BE2C (cell line): ENCODE results near the genes MAFB, ZHX3 and SRSF6.

DNA sequence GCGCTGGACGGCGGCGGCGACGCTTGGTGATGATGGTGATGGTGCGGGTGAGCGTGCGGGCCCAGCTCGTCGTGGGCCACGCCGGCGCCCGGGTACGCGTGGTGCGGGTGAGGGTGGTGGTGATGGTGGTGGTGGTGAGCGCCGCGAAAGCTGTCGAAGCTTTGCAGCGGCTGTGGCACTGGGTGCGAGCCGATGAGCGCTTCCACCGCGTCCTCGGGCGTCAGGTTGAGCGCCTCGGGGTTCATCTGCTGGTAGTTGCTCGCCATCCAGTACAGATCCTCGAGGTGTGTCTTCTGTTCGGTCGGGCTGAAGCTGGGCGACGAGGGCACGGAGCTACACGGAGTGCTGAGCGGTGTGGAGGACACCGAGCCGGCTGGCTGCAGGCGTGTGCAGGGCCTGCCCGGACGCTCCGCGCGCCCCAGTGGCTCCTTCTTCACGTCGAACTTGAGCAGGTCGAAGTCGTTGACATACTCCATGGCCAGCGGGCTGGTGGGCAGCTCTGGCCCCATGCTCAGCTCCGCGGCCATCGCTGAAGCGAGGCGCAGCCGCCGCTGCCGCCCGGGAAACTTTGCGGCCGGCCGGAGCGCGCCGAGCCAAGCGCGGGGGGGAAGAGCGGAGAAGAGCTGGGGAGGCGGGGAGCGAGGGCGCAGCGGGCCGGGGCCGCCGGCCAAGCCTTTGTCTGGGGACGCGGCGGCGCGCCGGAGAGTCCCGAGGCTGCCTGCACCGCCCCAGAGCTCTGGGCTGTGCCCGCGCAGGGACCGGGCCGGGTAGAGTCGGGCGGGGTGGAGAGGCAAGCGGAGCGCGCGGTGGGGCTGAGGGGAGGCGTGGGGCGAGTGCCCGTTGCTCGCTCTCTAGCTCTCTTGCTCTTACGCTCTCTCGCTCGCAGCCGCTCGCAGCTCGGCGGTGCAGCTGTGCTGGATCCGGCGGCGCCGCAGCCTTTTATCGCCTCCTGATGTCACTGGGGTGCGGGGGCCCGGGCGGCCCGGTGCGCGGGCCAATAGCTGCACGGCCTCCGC lies at the start of gene MAFB:
MAFB (minus strand) TSS at position 913 of the 1,016 bp plus-strand sequence.
- RRBS = 7% methylated on average over 43 of the region's 121 CpGs

DNA sequence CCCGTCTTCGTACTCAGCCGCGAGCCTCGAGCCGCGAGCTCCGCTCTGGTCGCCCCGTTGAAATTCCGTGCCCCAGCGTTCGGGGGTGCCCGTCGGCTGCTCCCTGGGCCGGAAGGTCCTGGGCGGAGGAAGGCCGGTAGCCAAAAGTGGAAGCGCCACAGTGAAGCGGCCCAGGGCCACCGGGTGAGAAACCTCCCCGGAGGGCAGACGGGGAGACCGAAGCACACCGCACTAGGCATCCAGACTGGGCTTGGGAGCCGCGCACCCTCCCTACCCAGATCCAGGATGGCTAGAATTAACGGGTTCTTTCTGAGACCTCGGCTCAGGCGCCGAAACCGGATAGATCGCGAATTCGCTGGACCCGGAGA lies 1.3 kb upstream of the MAFB start:
- RRBS = 26% methylated on average over 5 of the region's 36 CpGs

- RRBS = no CpG with 5 or more reads among the region's 6 CpGs
These were observed 20.1 kb downstream of the TOP1 start for GRCh38 chr20:41048533-41049312.

- RRBS = no CpG with 5 or more reads among the region's 6 CpGs
These were observed 26.6 kb upstream of the PLCG1 start for GRCh38 chr20:41110594-41111367.

- RRBS = no CpG with 5 or more reads among the region's 3 CpGs
These were observed 13.3 kb downstream of the PLCG1 start for GRCh38 chr20:41150485-41151290.

DNA sequence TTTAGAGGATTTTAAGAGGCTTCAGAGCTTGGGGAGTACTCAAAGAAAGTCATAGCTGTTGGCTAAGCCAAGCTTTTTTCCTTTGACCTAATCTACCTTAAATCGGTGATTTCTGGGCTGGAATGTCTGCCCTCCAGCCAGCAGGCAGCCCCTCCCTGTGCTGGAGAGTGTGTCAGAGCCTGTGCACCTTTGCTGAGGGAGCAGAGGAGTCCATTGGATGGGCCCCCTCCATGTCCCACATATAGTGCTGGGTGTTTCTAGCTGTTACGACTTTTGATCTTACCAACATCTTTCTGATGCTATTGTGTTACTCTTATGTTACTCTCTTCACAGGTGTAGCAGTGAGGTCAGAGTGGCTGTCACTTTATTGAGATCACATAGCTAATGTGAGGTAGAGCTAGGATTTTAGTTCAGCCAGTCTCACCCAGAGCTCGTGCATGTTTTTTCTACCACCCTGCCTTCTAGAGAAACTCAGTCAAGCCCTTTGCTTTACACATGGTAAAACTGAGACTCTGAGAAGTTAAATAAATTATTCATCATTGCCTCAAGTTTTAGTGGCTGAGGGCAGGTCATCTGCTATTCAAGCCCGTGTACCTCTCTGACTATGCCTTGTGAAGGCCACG lies 21.1 kb downstream of the PLCG1 start:
- RRBS = no CpG with 5 or more reads among the region's 5 CpGs

GRCh38 chr20:41276280-41276913 lies 41.1 kb downstream of the ZHX3 start:
- RRBS = no CpG with 5 or more reads among the region's 9 CpGs

DNA sequence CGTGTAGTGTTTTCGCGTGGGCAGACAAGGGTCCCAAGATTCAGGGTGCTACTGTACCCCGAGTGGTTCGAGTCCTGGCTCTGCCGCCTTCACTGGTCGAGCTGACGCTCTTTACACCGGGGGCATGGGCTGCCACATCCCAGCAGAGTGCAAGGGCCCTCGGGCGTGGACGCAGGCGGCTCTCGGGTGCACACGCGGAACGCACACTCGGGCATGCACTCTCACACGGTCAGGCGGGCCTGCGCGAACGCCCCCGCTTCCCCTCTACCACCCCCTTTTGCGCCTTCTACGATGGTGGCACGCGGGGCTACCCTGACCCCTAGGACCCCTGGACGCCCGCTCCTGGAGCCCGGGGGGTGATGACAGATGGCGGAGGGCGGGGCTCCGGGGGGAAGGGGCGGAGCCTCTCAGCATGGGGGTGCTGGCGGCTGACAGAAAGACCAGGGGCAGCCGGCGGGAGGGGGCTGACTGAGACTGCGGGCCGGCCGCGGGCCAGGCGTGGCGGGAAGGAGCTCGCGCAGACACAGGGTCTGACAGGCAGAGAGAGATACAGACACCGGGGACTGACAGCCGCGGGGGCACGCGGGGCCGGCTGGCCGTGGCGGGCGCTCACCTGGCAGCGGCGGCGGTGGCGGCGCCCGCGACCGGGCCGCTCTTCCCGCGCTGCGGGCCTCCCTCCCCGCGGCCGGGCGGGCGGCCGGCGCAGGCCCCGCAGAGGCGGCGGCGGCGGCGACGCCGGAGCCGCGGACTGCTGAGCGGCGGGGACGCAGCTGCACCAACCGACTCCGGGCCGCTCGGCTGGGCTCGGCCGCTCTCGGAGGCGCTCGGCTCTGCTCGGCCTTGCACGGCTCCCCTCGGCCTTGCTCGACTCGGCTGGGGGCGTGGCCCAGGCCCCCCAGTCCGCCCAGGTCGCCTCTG lies at the start of gene ZHX3:
ZHX3 (minus strand) TSS at position 836 of the 918 bp plus-strand sequence.
- RRBS = 1% methylated on average over 50 of the region's 104 CpGs

DNA sequence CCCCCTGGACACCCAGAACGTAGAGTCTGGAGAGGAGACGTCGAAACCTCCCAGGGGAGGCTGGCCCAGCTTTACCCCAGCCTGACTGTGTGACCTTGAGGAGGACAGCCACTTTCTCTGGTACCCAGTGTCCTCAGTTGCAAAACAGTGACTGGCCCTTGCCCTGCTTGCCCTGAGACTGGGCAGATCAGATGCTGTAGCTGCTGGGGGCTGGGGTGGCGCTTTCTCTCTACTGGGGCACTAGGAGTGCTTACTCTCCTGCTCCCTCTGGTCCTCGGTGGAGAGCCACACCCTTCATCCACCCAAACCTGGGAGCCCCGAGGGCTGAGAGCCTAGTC lies 538 bp downstream of the LPIN3 start:
- RRBS = no CpG with 5 or more reads among the region's 6 CpGs

GRCh38 chr20:41594396-41595229 lies 23.6 kb downstream of the CHD6 start:
- RRBS = no CpG with 5 or more reads among the region's 9 CpGs

DNA sequence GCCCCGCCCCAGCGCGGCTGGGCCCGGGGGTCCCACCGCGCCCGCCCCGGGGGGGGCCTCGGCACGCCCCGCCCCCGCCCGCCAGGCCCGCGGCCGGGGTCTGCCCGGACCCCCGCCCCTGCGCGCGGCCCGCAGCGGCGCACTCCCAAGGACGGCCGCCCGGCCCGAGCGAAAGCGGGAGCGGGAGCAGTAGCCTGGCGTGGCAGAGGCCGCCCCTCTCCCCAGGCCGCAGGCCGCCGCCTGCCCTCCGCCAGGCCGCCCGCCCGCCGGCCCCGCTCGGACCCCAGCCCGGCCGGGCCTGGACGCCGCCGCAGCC lies 319 bp downstream of the CHD6 start:
- RRBS = 1% methylated on average over 31 of the region's 48 CpGs

DNA sequence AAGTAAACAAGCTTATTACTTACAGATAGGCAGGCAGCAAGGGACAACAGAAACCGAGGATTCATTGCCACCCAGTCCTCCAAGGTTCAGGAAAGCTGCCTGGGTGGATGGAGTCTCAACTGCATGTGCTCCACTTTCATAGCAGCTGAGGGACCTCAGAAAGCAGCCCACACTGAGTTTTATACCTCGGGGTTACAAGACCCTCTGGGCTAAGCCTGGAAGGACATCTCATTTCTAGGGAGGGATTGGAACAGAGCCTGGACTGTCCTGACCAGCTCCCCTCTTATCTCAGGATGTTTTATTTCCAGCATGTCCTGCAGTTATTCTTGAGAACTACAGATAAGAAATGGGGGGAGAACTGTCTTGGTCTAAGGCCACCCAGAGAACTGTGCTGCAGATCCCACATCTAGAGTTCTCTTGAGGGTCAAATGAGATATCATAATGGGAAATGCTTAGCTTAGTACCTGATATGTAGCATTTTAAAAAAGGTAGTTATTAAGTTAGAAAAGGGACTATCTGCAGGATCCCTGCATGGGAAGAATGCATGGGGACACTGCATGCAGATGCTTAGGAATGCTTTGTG lies 97.3 kb upstream of the CHD6 start:
- RRBS = no CpG with 5 or more reads among the region's 2 CpGs

GRCh38 chr20:42749597-42749961 lies 440.1 kb downstream of the PTPRT start:
- RRBS = no CpG with 5 or more reads among the region's 5 CpGs

DNA sequence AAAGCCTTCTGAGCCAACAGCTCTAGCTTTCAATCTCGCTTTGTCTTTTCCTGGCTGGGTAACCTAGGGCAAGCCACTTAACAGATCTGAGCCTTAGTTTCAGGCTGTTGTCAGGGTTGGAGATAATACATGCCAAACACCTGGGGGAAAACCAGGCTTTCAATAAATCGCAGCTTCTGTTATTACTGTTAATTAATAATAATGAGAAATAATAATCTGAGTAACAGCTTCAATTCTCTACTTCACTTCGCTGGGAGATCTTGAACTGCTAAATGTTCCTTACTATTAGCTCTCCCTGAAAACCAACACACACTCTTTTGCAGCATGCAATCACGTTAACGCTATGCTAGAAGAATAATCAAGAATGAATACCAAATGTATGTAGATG lies 127.4 kb downstream of the PTPRT start:
- RRBS = no CpG with 5 or more reads among the region's 5 CpGs

- RRBS = under 1% methylated on average over 10 of the region's 67 CpGs
These were observed at the start of gene SRSF6 for GRCh38 chr20:43457334-43457946. Gene SRSF6, plus strand, starts transcription at chr20:43457896.

GRCh38 chr20:43590007-43590375 lies 746 bp upstream of the IFT52 start:
- RRBS = no CpG with 5 or more reads among the region's 10 CpGs

GRCh38 chr20:44141861-44142331 lies 45.1 kb downstream of the JPH2 start:
- RRBS = no CpG with 5 or more reads among the region's 6 CpGs

GRCh38 chr20:44178636-44179183 lies 8.3 kb downstream of the JPH2 start:
- RRBS = no CpG with 5 or more reads among the region's 4 CpGs

DNA sequence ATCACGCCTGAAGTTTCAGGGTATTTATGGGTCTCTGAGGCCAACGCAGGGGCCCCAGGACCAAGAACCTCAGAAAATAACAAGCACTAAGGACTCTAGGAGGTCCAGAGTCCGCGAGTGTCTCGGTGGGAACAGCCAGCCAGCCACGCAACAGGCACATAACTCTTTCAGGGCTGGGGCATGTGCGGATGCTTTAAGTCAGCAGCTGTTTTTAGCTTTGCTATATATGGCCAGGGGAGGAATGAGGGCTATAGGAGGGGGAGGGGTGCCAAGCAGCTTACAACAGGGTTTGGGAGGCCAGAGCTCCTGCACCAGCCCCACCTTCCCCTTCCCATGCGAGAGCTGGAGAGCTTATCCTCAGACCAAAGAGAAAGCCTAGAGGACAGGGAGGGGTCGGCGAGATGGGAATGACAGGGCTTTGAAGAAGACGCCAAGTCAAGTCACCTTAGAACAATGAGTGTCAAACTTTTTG lies 6.2 kb downstream of the JPH2 start:
- RRBS = no CpG with 5 or more reads among the region's 11 CpGs

GRCh38 chr20:44181280-44182174 lies 5.5 kb downstream of the JPH2 start:
- RRBS = no CpG with 5 or more reads among the region's 17 CpGs